Cardiac atrium fibroblast (primary cell): Measurements from ENCODE around the genes TPSB2, PERCC1, MRPS34, NPW and PGP.

DNA sequence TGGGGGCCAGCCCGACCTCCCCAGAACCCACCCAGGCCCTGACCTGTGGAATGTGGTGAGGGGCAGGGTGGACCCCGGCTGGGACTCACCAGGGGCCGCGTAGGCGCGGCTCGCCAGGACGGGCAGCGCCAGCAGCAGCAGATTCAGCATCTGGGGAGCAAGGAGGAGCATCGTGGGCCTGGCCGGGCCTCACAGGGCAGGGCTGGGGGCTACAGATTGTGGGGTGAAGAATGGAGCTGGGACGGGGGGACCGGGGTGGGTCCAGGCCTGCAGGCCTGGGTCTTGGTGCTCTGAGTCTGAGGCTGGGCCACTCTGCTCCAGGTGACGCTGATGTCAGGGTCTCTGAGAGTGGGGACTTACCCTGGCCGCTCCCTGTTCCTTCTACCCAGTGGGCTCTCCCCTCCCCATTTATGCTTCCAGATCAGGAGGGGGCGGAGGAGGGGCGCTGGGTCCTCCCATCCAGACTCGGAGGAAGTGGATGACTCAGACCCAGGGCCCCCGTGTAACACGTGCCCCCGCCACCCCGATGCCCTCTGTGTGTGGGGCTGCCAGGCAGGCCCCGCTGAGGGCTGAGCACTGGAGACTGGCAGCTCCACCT lies at the start of gene TPSB2:
Gene TPSB2, minus strand, starts transcription at position 383 of the 598 bp plus-strand sequence.
- RAMPAGE, long total RNA, result no peak

- RAMPAGE, long total RNA, result no peak
These were observed 1.5 kb downstream of the UBE2I start for GRCh38 chr16:1310815-1311382.

GRCh38 chr16:1315069-1315435 lies 5.6 kb downstream of the UBE2I start:
- RAMPAGE, long total RNA, result no peak

DNA sequence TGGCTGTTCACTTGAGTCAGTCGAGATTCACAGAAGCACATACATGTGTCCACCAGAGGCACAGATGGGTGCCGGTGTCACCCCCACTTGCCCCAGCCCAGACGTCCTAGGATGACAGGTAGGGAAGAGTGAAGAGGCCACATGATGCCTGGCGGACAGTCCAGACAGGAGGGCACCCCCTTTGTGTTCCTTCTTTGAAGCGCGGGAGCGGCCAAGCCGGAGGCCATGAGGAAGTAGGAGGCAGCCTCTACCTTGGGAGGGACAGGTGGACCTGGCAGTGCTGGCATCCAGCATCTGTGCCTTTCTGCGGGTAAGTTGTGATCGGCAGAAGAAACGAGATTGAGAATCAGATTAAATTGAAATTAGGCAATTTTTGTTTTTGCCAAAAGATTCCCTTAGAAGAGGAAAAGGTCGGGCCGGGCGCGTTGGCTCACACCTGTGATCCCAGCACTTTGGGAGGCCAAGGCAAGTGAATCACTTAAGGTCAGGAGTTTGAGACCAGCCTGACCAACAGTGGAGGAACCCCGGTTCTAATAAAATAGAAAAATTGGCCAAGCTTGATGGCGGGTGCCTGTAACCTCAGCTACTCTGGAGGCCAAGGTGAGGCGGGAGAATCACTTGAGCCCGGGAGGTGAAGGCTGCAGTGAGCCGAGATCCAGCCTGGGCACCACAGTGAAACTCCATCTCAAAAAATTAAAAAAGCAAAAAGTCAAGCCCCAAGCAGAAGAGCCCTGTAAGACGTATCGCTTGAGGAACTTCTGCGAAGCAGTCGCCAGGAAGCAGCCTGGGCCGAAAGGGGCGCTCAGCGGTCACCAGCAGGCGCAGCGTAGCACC lies 9.1 kb downstream of the UBE2I start:
- RAMPAGE, long total RNA, result no peak

- RAMPAGE, long total RNA, result no peak
These were observed at the start of gene PERCC1 for GRCh38 chr16:1430595-1431204. Gene PERCC1, plus strand, starts transcription at chr16:1431078.

DNA sequence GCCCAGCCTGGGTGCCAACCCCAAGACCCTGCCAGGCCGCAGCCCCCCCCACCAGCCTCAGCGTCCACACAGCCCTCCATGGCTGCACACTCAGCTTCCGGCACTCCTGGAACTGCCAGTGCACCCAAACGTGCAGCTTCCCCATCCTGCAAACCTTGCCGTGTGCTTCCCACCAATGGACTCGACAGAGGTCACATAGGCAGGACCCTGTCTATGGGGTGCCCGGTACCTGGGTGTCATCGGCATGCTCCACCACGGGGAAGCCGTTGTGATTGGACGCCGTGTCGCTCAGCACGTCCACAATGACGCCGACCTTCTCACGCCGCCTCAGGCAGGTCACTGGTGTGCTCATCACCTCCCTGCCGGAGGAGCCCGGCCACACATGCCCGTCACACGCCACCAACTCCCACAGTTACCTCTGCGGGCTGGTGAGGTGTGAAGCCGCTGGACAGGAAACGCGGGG lies 3.8 kb upstream of the CCDC154 start:
- RAMPAGE, long total RNA, result no peak

GRCh38 chr16:1494071-1495237 lies 1.3 kb downstream of the TELO2 start:
- RAMPAGE, long total RNA, result no peak

DNA sequence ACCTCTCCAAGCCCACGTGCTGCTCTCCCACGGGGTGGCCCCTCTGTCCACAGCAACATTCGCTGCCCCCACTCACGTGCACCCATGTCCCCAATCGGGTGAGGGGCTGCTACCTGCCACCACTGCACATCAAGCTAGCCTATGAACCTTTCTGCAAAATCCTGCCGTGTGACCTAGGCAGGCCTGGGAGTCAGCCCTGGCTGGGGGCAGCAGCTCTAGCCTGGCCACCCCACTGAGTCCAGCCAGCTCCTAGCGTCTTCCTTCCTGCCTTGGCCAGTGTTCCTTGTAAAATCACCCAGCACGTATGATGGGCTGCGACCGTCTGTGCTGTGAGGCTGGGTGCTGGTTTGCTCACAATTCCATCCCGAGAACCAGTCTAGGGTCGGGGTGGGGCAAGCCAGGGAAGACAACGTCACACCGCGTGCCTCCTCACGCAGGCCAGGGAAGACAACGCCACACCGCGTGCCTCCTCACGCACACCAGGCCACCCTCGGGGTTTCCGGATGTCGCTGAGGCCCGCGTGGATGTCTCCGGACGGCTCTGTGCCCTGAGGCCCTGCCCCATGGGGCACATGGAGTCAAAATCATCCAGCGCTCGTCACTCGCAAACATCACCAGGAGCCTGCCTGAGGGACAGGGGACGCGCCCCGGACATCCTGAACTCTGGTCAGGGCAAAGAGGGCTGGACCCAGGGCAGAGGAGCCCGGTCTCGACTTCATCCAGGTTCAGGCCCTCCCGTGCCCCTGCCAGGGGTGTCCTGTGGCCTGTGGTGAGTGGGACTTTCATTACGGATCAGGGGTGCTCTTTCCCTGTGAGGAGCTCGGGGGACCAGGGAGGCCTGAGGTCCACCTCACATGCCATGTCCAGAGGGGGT lies 3.6 kb downstream of the TMEM204 start:
- RAMPAGE, long total RNA, result no peak

DNA sequence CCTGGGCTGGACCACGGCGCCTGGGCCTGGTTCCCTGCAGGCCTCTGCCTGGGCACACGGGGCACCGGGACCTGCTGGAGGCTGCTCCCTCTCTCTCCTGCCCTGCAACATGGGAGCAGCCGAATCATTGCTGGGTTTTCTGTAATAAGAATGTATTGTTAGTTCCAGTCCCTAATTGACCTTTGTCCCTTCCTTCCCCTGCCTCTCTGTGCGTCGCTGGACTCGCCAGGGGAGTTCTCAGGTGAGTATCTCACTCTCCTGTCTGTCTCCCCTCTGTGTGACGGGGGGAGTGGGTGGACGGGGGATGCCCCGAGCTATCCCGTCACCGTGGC lies 13.5 kb downstream of the NME3 start:
- RAMPAGE, long total RNA, result no peak

DNA sequence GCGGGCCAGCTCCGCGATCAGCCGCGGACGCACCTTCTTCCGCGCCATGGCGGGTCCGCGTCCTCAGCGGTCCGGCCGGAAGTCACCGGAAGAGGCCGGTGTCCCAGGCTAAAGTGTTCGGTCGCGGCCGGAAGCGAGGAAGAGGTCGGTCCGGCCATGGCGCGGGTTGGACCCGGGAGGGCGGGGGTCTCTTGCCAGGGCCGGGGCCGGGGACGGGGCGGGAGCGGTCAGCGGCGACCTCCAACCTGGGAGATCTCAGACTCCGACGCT lies at the start of gene MRPS34:
Gene MRPS34, minus strand, starts transcription at position 63 of the 270 bp plus-strand sequence.
- RAMPAGE, long total RNA, result no peak

GRCh38 chr16:1999060-1999616 lies 9.4 kb downstream of the SYNGR3 start:
- RAMPAGE, long total RNA, result no peak

DNA sequence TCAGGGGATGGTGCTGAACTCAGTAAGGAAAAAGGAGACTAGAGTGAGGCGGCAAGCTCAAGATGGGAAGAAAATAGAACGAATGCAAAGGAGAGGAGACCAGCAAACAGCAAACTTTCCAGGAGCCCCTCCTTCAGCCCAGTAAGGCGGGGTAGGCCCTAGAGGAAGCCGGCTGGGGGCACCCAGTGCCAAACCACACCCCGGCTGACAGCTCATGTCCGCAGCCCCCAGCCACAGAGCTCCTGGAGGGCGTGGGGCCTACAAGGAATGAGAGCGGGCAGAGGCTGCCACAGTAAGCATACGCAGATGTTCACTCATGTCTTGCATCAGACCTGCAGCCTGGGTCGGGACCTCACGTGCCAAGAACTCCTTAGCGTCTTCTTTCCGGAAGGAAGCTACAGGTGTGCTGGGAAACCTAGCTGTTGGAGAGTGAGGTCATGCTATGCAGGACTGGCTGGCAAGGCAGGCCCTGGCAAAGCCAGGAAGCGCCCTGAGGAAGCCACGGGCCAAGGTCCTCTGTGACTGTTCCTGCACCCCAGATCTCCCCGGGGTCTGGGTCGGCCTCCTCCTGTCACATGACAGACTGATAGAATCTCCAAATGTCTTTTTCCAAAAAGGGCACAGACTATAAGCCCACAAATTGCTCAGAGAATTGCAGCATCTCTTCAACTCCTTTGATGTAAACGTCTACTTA lies 11.6 kb upstream of the NPW start:
- RAMPAGE, long total RNA, result no peak

GRCh38 chr16:2019398-2020435 lies at the start of gene NPW:
Gene NPW, plus strand, starts transcription at chr16:2019785.
- RAMPAGE, long total RNA, result no peak

GRCh38 chr16:2054686-2055247 lies 7.0 kb downstream of the TSC2 start:
- RAMPAGE, long total RNA, result no peak

GRCh38 chr16:2082160-2082765 lies 34.5 kb downstream of the TSC2 start:
- RAMPAGE, long total RNA, result no peak

- RAMPAGE, long total RNA, result no peak
These were observed 1.0 kb upstream of the TRAF7 start for GRCh38 chr16:2154606-2154950.

GRCh38 chr16:2177117-2177642 lies 19.2 kb downstream of the CASKIN1 start:
- RAMPAGE, long total RNA, result no peak

DNA sequence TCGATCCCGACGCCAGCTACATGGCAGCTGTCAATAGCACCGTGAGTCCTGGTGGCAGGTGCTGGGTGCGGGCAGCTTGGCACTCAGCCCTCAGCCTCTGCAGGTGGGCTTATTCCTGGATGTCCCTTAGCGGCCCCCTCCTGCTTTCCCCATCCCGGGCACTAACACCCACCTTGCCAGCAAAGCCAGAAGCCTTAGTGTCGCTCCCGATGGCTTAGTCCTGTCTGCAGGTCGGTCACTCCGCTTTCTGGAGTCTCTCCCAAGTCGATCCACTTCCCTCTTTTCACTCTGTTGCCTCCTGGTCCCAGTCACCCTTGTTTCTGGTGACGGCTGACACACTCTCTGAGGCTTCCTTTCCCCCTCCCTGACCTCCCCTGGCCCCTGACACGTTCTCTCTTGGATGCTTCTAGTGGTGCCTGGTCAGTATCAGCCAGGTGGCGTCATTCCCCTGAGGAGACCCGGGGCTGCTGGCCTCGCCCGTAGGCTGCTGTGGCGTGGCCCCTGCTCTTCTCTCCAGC lies 2.1 kb downstream of the MLST8 start:
- RAMPAGE, long total RNA, result no peak

- RAMPAGE, long total RNA, result no peak
These were observed at the start of gene PGP for GRCh38 chr16:2214515-2214918. Gene PGP, minus strand, starts transcription at chr16:2214840.

GRCh38 chr16:2223750-2224471 lies 520 bp downstream of the E4F1 start:
- RAMPAGE, long total RNA, result no peak